OCI-LY7 (cell line): Measurements from ENCODE around the gene BRD3OS.

- PRO-cap: no peak
- RAMPAGE, long total RNA: no peak
Measured at GRCh38 chr9:133506747-133507235, 18.0 kb downstream of the MYMK start.

- PRO-cap: no peak
- RAMPAGE, long total RNA: no peak
Measured at GRCh38 chr9:133563317-133563985, 28.9 kb downstream of the ADAMTSL2 start.

GRCh38 chr9:133683406-133684520 is 47.6 kb downstream of the DBH start:
- PRO-cap: no peak
- RAMPAGE, long total RNA: no peak

DNA sequence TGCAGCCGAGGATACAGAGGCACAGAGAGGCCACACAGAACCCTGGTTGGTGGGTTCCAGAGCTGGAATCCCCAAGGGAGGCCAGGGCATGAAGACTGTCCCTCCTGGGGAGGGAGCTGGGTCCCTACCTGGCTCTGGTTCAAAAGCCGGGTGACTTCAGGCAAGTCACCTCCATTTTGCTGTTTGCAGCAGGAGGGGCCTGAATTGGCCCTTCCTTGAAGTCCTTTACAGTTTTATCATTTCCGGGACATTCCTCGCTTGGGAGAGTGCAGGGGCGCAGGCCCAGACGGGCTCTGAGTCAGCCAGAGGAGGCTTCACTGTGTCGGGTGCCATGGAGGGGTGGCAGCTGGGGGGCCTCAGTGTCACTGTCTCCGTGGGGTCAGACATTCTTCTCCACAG is 26.9 kb downstream of the SARDH start:
- PRO-cap: no peak
- RAMPAGE, long total RNA: no peak

- PRO-cap: no peak
- RAMPAGE, long total RNA: no peak
Measured at GRCh38 chr9:133731738-133732317, 6.3 kb downstream of the SARDH start.

- PRO-cap: no peak
- RAMPAGE, long total RNA: no peak
Measured at GRCh38 chr9:133739818-133740361, 1.7 kb upstream of the SARDH start.

GRCh38 chr9:133788185-133788817 is 50.1 kb upstream of the SARDH start:
- PRO-cap: no peak
- RAMPAGE, long total RNA: no peak

- PRO-cap: no peak
- RAMPAGE, long total RNA: no peak
Measured at GRCh38 chr9:133797253-133797996, 59.3 kb upstream of the SARDH start.

- PRO-cap: no peak
- RAMPAGE, long total RNA: no peak
Measured at GRCh38 chr9:133881682-133882651, 110.2 kb downstream of the VAV2 start.

DNA sequence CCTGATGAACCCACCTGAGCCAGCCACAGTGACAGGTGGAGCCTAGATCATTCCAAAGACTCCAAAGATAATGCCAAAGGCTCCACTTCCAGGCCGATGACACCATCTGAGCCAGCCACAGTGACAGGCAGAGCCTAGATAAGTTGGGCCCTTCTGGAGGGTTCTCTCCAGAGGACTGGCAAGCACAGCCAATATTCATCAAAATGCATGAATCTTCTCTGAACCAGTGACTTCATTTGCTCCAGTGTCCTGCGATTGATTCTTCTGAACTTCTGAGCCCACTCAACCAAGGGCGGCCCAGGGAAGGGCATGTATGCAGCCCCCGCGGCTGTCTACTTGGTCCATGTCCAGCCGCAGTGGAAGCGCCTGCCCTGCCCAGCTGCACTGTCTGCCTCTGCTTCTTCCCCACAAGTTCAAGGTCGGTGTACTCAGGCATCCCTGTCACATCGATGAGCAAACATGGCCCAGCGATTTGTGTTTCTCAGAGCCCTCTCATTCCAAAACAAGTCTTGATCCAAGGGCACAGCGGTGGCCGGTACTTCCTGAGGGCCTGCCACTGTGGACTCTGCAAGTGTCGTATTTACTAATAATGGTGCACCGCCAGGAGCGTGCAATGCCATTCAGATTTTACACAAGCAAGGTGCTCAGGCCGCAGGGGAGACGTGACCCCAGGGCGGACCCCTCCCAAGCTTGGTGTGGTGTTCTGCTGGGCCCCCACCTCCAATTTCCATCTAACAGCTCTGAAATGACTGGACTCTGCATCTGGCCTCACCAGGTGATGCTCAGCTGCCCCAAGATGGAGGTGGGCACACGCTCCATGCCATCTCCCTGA is 107.0 kb downstream of the VAV2 start:
- PRO-cap: no peak
- RAMPAGE, long total RNA: no peak

DNA sequence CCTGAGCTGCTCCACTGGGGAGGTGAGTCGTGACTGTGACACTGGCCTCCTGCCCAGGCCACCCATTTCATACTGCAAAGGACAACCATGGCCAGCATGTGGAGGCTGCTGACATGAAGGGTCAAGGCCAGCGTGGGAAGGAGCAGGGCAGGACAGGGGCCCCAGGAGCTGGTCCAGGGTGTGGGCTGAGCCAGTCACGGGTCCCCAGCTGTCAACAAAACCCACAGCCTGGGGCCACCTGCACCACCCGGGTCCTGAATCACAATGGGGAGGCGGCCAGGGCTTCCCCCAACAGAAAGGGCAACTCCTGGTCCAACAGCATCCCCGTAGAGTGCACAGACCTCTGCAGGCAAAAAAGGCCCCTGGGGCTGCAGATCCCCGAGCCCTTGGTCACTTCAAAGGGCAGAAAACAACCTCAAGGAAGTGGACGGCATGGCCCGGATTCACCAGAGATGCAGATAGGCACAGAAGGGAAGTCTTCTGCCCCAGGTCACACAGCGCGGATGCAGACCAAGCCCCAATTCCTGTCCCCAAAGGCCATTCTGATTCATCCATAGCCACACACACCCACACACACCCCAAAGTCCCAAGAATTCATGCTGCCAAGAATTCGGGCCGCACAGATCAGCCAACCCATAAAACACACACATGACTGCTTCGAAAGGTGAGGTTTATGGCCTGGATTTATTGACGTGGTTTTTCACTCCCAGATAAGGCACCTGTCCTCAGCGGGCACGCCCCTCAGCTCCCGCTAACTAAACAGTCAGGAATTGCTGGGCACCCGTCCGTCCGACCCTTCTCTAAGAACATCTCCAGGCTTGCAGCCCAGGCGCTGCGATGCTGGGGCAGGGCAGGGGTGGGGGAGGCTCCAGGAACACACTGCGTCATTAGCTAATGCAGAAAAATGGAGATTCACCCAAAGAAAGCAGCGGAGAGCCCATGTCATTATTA is 20.3 kb downstream of the VAV2 start:
- PRO-cap: no peak
- RAMPAGE, long total RNA: no peak

DNA sequence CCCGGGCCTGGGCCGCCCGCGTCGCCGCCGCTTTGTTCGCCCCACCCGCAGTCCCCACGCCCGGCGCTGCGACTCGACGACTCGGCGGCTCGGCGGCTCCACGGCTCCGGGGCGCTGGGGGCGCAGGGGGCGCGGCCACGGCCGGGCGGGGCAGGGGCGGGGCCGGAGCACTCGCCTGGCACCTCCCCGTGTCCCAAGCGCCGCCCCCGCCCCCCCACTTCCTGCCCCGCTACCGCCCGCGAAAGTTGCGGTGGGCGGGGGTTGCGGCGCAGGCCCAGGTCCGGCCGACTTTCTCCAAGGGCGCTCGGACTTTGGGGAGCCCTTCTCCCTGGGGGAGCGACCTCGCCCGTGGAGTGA is 558 bp upstream of the VAV2 start:
- PRO-cap: bidirectional peak, plus-strand start at position 217 of the sequence, minus-strand start at position 100 of the sequence
- RAMPAGE, long total RNA: no peak

GRCh38 chr9:134024765-134025743 is at the start of gene BRD3OS:
BRD3OS (plus strand) TSS chr9:134025481.
- PRO-cap: unidirectional peak, plus-strand start at chr9:134025490; unidirectional peak, plus-strand start at chr9:134025528
- RAMPAGE, long total RNA: no peak

DNA sequence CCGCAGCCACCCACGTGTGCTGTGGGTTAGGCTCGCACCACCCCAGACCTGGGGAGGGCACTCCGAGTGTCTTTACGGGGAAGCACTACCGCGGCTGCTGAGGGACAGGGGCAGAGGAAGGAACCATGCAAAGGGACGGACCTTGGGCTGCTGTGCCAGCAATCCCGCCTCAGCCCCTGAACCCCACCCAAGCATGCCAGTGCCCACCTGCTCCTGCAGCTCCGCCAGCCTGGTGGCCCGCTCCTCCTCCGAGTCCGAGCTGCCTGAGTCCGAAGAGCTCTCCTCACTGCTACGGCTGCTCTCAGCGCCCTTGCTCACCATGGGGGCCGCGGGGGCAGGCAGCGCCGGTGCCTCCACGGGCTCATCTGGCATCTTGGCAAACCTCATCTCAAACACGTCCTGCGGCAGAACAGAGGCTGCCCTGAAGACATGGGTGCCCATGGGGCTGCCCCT is 16.3 kb downstream of the BRD3OS start:
- PRO-cap: no peak
- RAMPAGE, long total RNA: no peak

DNA sequence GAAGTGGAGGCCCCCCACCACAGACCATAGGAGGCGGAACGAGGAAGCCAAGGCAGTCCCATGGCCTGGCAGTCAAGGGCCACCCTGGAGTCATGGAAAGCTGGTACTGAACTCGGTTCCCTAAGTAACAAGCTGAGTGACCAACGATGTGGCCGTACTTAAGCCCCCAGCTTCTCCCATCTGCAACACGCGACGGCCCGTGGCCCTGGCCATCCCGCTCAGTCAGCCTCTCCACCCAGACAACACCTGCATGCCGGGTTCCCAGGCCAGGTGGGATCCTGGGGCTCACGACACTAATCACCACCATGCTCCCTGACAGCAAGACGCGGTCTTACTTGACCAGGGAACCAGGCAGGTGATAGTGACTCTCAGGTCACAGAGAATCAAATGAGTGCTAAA is 17.0 kb downstream of the BRD3 start:
- PRO-cap: no peak
- RAMPAGE, long total RNA: no peak

- PRO-cap: no peak
- RAMPAGE, long total RNA: no peak
Measured at GRCh38 chr9:134158528-134159676, 23.0 kb downstream of the WDR5 start.

- PRO-cap: no peak
- RAMPAGE, long total RNA: no peak
Measured at GRCh38 chr9:134162969-134163232, 27.0 kb downstream of the WDR5 start.

DNA sequence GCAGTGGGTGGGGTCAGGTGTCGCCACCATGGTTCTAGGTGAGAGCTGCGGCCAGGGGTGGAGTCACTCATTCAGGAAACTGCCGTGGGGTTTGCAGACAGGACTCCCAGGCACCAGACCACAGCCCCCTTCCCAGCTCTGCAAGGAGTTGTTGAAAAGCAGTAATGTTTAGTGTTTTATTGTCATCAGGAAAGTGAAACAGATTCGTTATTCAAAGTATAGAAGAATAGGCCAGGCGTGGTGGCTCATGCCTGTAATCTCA is 45.8 kb downstream of the WDR5 start:
- PRO-cap: no peak
- RAMPAGE, long total RNA: no peak

DNA sequence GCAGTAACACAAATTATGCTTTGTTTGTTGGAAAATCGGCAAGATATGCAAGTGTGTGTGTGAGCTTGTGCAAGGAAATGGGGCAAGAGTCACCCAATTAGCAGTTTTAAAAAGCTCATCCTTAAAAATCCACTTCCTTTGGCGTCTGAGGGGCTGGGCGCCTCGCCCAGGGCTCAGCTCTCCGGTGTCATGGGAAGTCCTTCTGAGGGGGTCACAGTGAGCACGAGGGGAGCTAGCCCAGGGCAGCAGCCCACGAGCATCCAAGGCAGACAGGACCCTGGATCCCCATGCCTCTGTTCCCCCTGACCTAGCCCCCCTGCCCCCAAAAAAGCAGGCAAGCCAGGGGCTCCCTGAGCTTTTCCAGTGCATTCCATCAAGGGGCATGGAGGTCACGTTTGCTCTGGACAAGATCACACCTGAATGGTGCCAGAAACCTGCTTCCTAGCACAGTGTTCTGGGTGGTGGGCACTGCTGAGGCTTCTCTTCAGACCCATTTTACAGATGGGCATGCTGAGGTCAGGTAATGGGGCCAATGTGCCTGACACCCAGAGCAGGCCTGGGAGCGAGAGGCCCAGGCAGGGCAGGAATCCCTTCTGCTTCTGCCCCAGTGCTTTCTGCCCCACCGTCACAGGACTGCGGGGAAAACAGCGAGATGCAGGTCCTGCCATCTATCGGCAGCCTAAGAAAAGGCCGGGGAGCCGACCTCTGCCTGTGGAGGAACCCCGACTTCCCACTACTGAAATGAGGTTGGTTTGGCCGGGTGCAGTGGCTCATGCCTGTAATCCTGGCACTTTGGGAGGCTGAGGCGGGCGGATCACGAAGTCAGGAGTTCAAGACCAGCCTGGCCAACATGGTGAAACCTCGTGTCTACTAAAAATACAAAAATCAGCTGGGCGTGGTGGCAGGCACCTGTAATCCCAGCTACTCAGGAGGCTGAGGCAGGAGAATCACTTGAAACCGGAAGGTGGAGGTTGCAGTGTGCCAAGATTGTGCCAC is 51.1 kb downstream of the WDR5 start:
- PRO-cap: no peak
- RAMPAGE, long total RNA: no peak

- PRO-cap: no peak
- RAMPAGE, long total RNA: no peak
Measured at GRCh38 chr9:134214799-134215542, 79.1 kb downstream of the WDR5 start.